HepG2 (cell line): ENCODE measurements around a stretch of chr3.

- RRBS, 2 experiments = no CpG with 5 or more reads among the region's 12 CpGs
CAGE:
- cytosol, long polyA minus RNA = no peak
- cytosol, long polyA plus RNA = no peak
- long polyA plus RNA = no peak
- nucleus, long polyA minus RNA = no peak
- nucleus, long polyA plus RNA = no peak
Observed at GRCh38 chr3:12838315-12839237, 2.8 kb downstream of the RPL32 start.

DNA sequence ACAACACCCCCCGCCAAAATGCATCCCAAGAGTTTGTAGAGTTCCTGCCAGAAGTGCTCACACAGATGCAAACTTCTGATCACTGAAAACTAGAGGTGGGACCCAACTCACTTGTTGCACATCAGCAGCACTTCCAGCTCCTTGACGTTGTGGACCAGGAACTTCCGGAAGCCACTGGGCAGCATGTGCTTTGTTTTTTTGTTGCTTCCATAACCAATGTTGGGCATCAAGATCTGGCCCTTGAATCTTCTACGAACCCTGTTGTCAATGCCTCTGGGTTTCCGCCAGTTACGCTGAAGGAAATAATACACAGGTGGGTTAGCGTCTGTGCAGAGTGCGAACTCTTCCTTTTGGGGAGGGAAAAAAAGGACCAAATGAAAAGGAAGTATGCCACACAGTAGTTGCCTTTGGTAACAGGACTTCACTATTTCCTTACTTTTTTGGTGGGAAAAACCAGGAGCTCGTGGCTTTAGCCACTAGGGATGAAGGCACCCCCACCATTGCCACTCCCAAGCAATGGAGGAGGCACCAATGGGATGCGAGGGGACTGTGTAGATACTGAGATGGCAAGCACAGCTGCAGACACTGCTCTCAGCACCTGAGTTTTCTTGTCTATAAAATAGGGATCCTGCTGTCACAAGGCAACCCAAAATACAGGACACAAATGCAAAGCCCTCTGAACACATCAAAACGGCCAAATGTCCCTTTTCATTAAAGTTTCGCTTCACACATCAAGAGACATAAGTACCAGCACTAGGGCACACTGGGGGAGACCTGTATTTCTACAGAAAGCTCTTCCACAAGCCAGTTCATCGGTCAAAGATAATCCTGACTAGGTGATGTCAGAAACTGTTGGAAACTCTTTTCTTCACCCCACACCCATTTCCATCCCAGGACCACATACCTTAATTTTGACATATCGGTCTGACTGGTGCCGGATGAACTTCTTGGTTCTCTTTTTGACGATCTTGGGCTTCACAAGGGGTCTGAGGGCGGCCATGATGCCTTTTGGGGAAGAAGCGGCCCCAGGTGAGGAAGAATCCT lies 1.8 kb downstream of the RPL32 start:
- RRBS, 2 experiments = no CpG with 5 or more reads among the region's 18 CpGs
CAGE:
- cytosol, long polyA minus RNA = no peak
- cytosol, long polyA plus RNA = no peak
- long polyA plus RNA = no peak
- nucleus, long polyA minus RNA = no peak
- nucleus, long polyA plus RNA = no peak

- RRBS, 2 experiments = no CpG with 5 or more reads among the region's 5 CpGs
CAGE:
- cytosol, long polyA minus RNA = no peak
- cytosol, long polyA plus RNA = no peak
- long polyA plus RNA = no peak
- nucleus, long polyA minus RNA = no peak
- nucleus, long polyA plus RNA = no peak
Observed at GRCh38 chr3:12840282-12840519, 1.2 kb downstream of the RPL32 start.

DNA sequence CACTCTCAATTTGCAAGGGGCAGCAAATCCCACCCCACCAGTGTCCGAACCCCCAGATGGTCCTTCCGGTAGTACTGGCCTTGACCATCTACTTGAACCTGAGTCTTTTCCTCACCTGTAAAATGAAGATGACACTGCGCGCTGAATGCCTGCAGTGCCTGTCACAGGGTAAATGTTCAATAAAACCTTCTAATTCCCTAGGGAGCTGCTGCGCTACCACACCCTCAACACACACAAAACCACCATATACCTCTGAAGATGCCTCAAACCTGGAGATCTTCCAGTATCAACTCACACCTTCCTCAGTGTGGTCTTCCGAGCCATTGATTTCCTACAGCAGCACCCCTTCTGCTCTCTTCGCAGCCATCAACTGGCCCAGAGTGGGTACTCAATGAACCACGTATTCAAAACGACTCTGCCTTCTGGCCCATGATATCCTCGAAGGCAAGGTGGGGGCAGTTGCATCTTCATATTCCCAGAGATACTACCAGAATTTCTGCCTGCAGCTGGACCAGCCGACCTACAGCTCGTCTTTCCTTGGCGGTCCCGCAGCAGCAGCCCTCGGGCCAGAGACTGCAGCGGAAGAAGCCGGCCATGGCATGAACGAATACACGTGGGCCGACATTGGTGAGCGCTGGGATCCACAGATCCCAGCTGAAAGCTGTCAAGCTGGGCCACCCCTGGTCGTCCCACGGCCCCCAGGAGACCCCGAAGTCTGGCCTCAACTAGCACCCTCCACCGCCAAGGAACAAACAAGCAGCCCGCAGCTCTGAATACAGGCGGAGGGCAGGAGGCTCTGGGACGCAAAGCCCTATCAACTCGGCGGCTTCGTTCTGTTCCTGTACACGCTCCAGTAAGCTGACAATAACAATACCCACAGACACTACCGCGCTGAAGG lies 596 bp downstream of the RPL32 start:
- RRBS, 2 experiments = no CpG with 5 or more reads among the region's 34 CpGs
CAGE:
- cytosol, long polyA minus RNA = no peak
- cytosol, long polyA plus RNA = no peak
- long polyA plus RNA = no peak
- nucleus, long polyA minus RNA = no peak
- nucleus, long polyA plus RNA = no peak

DNA sequence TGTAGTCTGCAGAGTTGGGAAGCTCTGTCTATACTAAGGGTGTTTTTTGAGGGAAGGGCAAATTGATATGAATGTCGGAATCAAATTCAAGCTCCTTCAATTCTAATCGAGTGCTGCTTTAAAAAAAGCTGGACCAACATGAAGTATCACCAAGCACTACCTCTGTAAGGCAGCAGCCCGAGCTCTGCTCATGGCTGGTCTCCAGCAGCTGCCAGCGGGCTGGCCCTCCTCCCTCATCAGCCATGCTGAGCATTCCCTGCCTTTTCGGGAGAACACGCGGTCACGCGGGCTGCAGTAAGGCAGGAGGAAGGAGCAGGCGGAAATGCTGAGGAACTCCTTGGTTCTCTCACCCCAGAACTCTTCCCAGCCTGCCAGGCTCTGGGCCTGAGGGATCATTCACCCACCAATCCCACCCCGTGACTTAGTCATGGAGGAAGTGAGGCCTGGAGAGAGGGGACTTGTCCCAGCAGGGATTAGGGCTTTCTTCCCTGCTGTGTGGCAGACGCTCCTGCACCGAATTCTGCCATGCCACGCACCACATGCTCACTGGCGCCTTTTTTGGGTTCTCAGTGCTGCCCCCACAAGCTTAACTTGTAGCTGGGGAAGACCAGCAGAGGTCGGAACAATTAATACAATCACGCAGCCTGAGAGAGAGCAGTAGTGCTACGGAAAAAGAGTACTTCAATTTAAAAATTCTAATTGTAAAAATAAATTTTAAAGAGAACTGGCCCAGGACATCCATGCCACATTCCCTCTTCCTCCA lies 42.9 kb upstream of the RPL32 start:
- RRBS, 2 experiments = no CpG with 5 or more reads among the region's 18 CpGs
CAGE:
- cytosol, long polyA minus RNA = no peak
- cytosol, long polyA plus RNA = no peak
- long polyA plus RNA = no peak
- nucleus, long polyA minus RNA = no peak
- nucleus, long polyA plus RNA = no peak

GRCh38 chr3:12903199-12903807 lies 61.9 kb upstream of the RPL32 start:
- RRBS, 2 experiments = no CpG with 5 or more reads among the region's 17 CpGs
CAGE:
- cytosol, long polyA minus RNA = no peak
- cytosol, long polyA plus RNA = no peak
- long polyA plus RNA = no peak
- nucleus, long polyA minus RNA = no peak
- nucleus, long polyA plus RNA = no peak

- RRBS, 2 experiments = no CpG with 5 or more reads among the region's 12 CpGs
CAGE:
- cytosol, long polyA minus RNA = no peak
- cytosol, long polyA plus RNA = no peak
- long polyA plus RNA = no peak
- nucleus, long polyA minus RNA = no peak
- nucleus, long polyA plus RNA = no peak
Observed at GRCh38 chr3:12956035-12956669, 114.8 kb upstream of the RPL32 start.

GRCh38 chr3:12959657-12960314 lies 113.4 kb downstream of the IQSEC1 start:
- RRBS, 2 experiments = no CpG with 5 or more reads among the region's 18 CpGs
CAGE:
- cytosol, long polyA minus RNA = no peak
- cytosol, long polyA plus RNA = no peak
- long polyA plus RNA = no peak
- nucleus, long polyA minus RNA = no peak
- nucleus, long polyA plus RNA = no peak

- RRBS, 2 experiments = 2 to 4% methylated on average over 13 of the region's 59 CpGs
CAGE:
- cytosol, long polyA minus RNA = no peak
- cytosol, long polyA plus RNA = no peak
- long polyA plus RNA = no peak
- nucleus, long polyA minus RNA = no peak
- nucleus, long polyA plus RNA = no peak
Observed at GRCh38 chr3:12994599-12995508, 78.4 kb downstream of the IQSEC1 start.

DNA sequence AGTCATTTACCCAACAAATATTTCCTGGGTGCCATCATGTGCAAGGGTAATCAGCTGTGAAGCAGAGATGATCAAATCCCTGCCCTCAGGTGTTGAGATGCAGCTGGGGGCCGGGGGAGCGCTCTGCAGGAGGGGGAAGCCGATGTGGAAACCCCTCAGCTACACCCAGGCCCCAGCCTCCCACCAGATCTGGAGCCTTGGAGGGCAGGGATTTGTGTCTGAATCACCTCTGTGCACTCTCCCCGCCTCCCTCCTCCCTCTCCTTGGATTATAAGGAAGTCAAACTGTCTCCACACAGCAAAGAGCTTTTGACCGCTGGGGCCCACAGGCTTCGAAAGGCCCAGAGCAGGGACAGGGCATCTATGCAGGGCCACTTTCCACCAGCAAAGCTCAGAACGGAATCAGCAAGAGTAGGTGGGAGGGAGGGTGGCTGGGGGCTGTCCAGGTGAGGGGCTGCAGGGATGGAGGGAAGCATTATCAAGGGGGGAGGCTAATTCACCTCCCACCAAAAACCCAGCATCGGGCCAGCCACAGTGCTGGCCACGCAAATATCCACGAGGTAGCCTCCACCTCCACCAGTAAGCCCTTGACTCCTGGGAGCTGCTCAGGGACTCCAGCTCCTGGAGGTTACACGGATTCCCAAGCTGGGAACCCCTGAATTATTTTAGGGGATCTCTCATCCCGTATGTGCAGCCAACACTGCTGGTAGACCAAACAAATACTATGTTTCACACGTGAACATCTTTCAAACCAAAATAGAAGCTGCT lies 68.8 kb downstream of the IQSEC1 start:
- RRBS, 2 experiments = no CpG with 5 or more reads among the region's 13 CpGs
CAGE:
- cytosol, long polyA minus RNA = no peak
- cytosol, long polyA plus RNA = no peak
- long polyA plus RNA = no peak
- nucleus, long polyA minus RNA = no peak
- nucleus, long polyA plus RNA = no peak

- RRBS, 2 experiments = no CpG with 5 or more reads among the region's 5 CpGs
CAGE:
- cytosol, long polyA minus RNA = no peak
- cytosol, long polyA plus RNA = no peak
- long polyA plus RNA = no peak
- nucleus, long polyA minus RNA = no peak
- nucleus, long polyA plus RNA = no peak
Observed at GRCh38 chr3:13007296-13007513, 66.0 kb downstream of the IQSEC1 start.

DNA sequence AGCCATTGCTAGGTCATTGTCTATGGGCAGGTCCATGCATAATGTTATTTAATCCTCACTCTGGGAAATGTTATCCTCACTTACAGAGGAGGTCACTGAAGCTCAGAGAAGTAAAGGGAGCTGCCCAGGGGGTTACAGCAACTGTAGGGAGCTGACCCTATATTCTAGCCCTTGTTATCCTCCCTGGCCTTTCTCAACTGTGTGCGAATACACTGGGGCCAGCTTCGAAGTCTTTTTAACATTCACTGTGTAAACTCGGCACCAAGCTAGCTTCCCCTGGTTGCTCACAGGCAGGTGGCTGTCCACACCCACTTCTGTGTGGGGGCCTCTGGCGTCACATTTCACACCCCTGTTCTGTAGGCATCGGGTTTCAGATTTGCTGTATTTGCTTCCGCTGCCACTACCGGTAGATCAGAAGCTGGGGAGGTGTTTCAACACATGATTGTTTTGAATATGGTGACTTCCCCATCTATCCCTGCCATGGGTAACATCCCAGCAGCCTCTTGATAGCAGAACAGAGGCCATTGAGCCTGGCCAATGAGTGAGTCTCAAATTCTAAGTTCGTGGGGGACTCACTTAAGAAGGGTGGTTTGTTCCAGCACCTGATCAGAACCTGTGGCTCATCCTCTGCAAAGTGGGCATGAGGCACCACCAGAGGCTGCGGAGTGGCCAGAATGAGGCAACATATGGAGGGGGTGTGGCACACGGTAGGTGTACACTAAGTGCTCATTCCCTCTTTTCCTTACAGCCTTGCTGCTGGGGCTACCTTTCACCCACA lies 61.7 kb downstream of the IQSEC1 start:
- RRBS, 2 experiments = no CpG with 5 or more reads among the region's 10 CpGs
CAGE:
- cytosol, long polyA minus RNA = no peak
- cytosol, long polyA plus RNA = no peak
- long polyA plus RNA = no peak
- nucleus, long polyA minus RNA = no peak
- nucleus, long polyA plus RNA = no peak

GRCh38 chr3:13086382-13087123 lies 13.3 kb upstream of the IQSEC1 start:
- RRBS, 2 experiments = no CpG with 5 or more reads among the region's 12 CpGs
CAGE:
- cytosol, long polyA minus RNA = no peak
- cytosol, long polyA plus RNA = no peak
- long polyA plus RNA = no peak
- nucleus, long polyA minus RNA = no peak
- nucleus, long polyA plus RNA = no peak

DNA sequence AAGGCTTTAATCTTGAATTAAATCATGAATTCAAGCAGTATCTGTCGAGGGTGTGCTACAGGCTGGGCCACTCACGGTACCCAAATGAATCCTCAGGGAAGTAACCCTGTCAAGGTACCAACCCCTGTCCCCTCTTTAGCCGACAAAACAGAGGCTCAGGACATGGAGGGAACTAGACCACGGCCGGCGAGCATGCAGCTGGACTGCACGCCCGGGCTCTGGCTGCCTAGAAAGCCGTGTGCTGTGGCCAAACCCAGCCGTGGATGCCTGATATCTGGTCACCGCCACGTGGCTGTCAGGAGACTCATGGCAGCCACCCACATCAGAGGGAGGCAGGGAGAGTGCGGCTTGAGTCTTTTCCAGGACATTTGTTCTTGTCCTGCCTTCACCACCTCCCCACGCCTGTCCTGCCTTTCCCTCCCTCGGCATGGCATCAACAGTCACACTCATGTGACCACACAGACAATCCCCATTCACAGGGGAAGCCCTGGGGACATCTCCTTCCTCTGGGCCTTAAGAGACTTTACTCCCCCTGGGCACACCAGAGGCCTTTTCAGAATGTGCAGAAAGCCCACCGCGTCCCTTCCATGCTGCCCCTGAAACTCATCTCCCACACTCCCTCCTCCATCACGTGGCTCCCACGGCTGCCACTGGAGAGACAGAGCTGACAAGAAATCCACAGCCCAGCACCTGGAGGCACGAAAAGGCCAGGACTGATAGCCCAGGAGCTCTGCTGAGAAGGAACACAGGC lies 71.0 kb upstream of the IQSEC1 start:
- RRBS, 2 experiments = no CpG with 5 or more reads among the region's 20 CpGs
CAGE:
- cytosol, long polyA minus RNA = no peak
- cytosol, long polyA plus RNA = no peak
- long polyA plus RNA = no peak
- nucleus, long polyA minus RNA = no peak
- nucleus, long polyA plus RNA = no peak

DNA sequence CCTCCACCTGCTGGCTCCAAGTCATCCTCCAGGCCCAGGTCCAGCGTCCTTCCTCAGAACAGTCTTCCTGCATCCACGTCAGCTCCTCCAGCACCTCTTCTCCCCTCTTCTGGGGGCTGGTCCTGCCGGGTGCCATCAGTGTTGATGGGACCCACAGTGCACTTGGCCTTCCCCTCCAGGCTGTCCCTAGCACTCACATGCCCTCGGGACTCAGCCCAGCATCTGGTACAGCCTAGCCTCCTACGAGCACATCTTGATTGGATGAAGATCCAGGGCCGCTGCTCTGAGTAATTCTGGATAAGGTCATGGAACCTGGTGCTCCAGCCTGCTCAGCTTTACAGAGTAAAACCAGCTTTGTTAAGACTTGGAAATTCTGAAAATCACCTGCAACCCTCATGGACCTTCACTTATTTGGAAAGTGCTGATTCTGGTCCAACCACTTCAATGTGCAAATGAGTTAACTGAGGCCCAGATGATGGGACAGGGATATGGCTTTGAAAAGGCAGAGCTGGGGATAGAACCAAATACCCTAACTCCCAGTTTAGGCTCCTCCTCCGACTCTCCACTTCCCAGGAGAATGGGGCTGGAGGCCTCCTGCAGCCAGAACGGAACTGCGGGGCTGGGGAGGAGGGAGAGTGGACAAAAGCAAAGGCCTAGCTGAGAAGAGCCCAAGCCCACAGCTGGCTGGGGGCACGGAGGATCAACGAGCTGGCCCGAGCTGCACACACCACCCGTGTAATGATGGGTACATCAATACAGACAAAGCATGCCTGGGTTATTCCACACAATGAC lies 75.1 kb downstream of the NUP210 start:
- RRBS, 2 experiments = no CpG with 5 or more reads among the region's 13 CpGs
CAGE:
- cytosol, long polyA minus RNA = no peak
- cytosol, long polyA plus RNA = no peak
- long polyA plus RNA = no peak
- nucleus, long polyA minus RNA = no peak
- nucleus, long polyA plus RNA = no peak

GRCh38 chr3:13525621-13526581 lies 23.0 kb upstream of the FBLN2 start:
- RRBS, 2 experiments = no CpG with 5 or more reads among the region's 18 CpGs
CAGE:
- cytosol, long polyA minus RNA = no peak
- cytosol, long polyA plus RNA = no peak
- long polyA plus RNA = no peak
- nucleus, long polyA minus RNA = no peak
- nucleus, long polyA plus RNA = no peak

GRCh38 chr3:13528597-13529226 lies 20.2 kb upstream of the FBLN2 start:
- RRBS, 2 experiments = no CpG with 5 or more reads among the region's 4 CpGs
CAGE:
- cytosol, long polyA minus RNA = no peak
- cytosol, long polyA plus RNA = no peak
- long polyA plus RNA = no peak
- nucleus, long polyA minus RNA = no peak
- nucleus, long polyA plus RNA = no peak

DNA sequence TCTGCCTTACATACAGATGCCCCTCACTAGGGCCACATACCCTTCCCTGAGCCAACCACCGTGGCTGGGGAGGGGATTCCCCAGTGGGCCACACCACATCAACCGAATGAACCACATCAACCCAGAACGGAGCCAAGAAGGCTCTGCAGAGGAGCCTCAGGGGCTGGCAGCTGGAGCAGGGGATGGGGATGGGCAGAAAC lies 4.5 kb upstream of the FBLN2 start:
- RRBS, 2 experiments = no CpG with 5 or more reads among the region's 3 CpGs
CAGE:
- cytosol, long polyA minus RNA = no peak
- cytosol, long polyA plus RNA = no peak
- long polyA plus RNA = no peak
- nucleus, long polyA minus RNA = no peak
- nucleus, long polyA plus RNA = no peak

GRCh38 chr3:14133052-14133617 lies 8.3 kb downstream of the TMEM43 start:
- RRBS, 2 experiments = 30% methylated on average over 1 of the region's 9 CpGs; no CpG with 5 or more reads in 1 of the 2 experiments
CAGE:
- cytosol, long polyA minus RNA = no peak
- cytosol, long polyA plus RNA = no peak
- long polyA plus RNA = no peak
- nucleus, long polyA minus RNA = no peak
- nucleus, long polyA plus RNA = no peak

DNA sequence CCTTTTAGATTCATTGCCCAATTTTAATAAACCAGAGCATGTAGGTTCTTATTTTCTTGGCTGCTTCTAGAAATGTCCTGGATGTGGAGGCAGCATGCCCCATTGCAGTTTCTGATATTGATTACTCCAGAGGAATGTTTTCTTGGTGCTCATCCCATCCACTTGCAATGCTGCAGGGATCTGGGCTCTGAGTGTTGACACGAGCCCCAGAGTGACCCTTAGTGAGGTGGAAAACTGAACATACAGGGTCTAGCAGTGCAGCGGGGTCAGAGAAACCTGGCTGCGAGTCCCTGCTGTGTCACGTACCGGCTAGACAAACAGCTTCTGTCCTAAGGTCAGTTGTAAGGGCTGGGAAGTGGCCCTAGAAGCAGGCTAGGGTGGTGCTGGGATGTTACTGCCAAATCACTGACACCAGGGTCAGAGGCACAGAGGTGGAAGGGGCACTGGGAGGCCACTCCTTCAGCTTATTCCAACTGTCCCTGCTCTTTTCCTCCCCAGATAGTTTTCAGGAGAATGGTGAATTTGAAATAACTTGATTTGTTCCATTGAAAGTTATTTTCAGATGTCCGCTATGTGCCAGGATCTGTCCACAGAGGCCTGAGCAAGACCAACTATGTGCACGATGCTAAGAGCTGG lies 23.7 kb downstream of the LSM3 start:
- RRBS, 2 experiments = no CpG with 5 or more reads among the region's 7 CpGs
CAGE:
- cytosol, long polyA minus RNA = no peak
- cytosol, long polyA plus RNA = no peak
- long polyA plus RNA = no peak
- nucleus, long polyA minus RNA = no peak
- nucleus, long polyA plus RNA = no peak